Daoy (cell line): Measurements from ENCODE around the gene SLC4A7.

DNA sequence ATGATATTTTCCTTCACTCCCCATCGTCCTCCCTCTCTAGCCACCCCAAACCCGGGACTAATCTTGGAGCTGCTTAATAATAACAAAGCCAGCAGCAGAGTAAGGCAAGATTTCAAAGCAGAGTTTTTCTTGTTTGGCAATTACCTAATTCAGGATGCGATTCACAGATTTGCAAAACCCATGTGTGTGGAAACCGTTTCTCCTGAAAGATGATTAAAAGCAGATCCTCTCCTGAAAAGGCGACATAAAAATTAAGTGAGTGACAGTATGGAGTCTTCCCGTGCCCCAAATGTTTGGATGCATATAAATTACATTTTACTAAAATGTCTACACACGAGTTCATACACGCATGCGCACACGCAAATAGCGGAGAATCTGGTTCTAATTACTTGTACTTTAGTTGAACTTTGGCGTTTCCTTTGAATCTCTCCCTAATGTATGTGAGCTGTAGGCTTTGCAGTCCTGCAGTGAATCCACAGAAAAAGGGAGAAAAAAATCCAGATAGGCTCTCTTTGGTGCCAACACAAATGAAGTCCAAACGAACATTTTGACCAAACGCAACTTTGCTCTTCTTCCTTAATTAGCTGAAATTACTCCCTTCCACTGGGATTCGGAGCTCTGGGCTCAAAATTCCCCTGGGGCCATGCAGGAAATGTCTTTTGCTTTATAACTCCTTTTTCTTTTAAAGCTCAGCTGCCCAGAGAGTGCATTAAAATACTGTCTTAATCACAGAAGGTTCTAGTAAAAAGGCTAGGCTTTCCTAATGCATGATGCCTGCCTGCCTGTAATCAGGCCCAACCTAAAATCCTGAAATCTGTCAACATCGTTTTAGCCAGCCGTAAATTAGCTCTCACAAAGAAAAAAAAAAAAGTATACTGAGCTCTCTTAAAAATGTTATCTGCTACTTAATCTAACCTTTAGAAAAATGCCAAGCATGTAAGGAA, 26.0 kb downstream of the RARB start:
- RAMPAGE, long total RNA: no peak

GRCh38 chr3:25743259-25744070, 39.8 kb downstream of the NGLY1 start:
- RAMPAGE, long total RNA: no peak

- RAMPAGE, long total RNA: no peak
Measured at GRCh38 chr3:27209976-27210475, 159.2 kb downstream of the NEK10 start.

- RAMPAGE, long total RNA: no peak
Measured at GRCh38 chr3:27385680-27386115, 16.5 kb upstream of the NEK10 start.

- RAMPAGE, long total RNA: no peak
Measured at GRCh38 chr3:27394326-27395000, 25.3 kb upstream of the NEK10 start.

- RAMPAGE, long total RNA: no peak
Measured at GRCh38 chr3:27484306-27484762, at the start of gene SLC4A7. SLC4A7 (minus strand) TSS chr3:27484384.

- RAMPAGE, long total RNA: no peak
Measured at GRCh38 chr3:27677424-27678070, 44.6 kb downstream of the EOMES start.

DNA sequence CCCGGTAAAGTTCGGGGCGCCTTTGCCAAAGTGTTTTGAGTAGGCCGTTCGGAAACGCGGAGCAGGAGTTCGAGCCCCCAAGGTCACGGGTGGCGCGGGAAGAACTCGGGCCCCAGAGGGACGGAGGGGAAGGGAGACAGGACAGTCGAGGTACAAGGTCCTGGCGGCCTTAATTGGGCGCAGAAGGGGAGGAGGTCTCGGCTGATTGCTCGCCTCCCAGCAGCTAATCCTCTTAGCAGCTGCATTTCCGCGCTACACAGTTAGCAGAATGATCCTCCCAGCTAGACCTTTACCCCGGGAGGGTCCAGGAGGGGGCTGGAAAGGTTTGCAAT, 7.4 kb downstream of the EOMES start:
- RAMPAGE, long total RNA: no peak

DNA sequence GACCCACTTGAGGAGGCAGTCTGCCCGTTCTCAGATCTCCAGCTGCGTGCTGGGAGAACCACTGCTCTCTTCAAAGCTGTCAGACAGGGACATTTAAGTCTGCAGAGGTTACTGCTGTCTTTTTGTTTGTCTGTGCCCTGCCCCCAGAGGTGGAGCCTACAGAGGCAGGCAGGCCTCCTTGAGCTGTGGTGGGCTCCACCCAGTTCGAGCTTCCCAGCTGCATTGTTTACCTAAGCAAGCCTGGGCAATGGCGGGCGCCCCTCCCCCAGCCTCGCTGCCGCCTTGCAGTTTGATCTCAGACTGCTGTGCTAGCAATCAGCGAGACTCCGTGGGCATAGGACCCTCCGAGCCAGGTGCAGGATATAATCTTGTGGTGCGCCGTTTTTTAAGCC, 99.2 kb upstream of the EOMES start:
- RAMPAGE, long total RNA: no peak

DNA sequence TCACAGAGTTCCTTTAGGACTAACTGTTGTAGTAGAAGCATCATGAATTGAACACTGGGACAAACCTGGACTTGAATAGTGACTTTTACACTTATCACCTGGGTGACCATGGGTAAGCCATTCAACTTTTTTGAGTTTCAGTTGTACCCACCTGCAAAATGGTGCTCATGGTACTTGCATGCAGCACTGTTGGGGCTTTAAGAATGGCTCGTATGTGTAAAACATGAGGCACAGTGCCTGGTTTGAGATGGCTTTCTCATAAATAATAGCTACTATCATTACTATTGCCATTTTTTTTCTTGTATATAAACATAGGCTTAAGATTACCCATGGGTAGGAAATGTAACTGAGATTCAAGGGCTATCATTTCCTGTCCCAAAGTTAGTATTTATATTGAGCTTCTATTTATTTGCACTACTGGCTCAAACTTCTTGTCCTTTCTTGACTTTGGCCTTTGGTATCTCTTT, 354.5 kb upstream of the AZI2 start:
- RAMPAGE, long total RNA: no peak

- RAMPAGE, long total RNA: no peak
Measured at GRCh38 chr3:30285831-30286559, 320.4 kb upstream of the TGFBR2 start.

DNA sequence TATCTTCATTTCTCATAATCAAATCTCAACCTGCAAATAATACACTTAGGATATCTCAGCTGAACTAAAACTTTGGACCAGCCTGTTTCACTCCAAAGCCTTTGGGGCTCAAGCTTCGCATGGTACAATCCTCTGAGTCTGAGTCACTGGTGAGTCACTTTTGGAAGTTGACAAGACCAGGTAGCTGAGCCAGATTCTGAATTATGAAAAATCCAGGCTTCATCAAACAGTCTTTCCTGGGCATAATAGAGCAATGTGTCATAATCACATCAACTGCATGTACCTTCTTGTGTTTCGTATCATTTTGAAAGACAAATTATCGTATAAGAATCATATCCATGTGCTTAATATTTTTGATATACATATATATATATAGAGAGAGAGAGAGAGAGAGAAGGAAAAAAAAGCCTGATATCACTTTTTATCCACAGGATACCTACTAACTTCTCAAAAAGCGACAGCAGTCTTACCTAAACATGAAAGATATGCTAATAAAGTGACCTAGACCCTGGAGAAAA, 264.0 kb upstream of the TGFBR2 start:
- RAMPAGE, long total RNA: no peak

GRCh38 chr3:30440704-30441374, 165.6 kb upstream of the TGFBR2 start:
- RAMPAGE, long total RNA: no peak

DNA sequence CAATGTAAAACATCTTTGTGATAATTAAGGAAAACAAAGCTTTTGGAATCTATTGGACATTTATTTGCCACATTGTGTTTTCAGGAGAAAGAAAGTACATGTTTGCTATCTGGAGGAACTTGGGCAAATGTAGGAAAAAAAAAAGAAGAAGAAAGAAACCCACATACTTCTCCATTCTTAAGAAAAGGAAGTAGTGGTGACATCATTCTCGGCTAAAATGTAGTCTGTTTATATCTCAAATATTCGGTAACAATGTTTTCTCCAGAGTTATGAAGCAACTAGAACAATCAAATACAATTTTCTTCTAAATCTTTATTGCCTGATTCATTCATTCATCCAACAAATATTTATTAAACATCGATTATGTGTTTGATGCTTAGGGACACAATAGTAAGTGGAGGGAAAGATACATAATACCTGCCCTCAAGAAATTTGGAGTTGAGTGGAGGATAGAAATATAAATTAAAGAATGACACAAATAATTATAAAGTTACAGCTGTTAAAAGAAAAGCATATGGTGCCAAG, 2.2 kb upstream of the TGFBR2 start:
- RAMPAGE, long total RNA: no peak

GRCh38 chr3:30607024-30607729, 776 bp downstream of the TGFBR2 start:
- RAMPAGE, long total RNA: no peak

DNA sequence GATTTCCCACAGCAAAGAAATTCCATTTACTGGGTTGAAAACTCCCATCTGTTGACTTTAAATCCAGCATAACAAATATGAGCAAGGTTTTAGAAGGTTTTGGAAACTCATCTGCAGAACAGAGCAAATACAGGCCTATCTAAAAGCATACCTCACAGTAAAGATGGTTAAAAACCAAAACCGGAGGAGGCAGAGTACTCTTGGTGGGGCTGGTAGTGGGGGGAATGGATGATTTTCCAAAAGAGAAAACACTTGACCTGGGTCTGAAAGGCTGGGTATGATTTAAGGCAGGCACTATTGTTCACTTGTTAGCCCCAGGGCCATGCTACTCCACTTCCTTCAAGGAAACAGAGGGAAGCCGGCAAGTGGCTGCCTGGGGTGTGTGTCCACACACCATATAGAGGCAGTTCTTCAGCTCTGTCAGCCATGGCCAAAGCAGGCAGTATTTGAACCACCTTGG, 19.8 kb downstream of the TGFBR2 start:
- RAMPAGE, long total RNA: no peak

DNA sequence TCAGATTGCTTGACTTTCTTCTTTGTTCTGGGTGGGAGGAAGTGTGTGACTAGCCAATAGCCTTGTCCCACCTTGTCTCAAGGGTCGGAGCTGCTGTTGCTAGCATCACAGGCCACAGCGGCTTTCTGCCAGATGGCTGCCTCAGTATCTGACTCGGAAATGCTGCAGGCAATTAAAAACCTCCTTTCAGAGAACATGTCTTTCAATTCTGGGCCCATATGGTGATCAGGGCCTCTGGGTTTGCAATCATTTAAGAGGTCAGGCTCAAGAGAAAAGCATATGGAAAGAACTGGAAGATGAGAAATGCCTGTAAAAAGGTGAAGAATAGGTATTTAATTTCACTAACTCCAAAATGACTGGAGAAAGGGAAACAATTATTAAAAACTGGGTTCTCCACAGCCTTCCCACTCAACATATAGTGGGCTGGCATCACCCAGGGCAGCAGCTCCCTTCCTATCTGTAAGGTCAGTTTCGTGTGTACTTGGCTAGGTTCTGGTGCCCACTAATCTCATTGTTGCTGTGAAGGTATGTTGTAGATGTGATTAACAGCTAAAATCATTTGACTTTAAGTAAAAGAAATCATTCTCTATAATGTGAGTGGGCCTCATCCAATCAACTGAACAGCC, 32.5 kb downstream of the TGFBR2 start:
- RAMPAGE, long total RNA: no peak

GRCh38 chr3:30643465-30644082, 37.2 kb downstream of the TGFBR2 start:
- RAMPAGE, long total RNA: no peak

DNA sequence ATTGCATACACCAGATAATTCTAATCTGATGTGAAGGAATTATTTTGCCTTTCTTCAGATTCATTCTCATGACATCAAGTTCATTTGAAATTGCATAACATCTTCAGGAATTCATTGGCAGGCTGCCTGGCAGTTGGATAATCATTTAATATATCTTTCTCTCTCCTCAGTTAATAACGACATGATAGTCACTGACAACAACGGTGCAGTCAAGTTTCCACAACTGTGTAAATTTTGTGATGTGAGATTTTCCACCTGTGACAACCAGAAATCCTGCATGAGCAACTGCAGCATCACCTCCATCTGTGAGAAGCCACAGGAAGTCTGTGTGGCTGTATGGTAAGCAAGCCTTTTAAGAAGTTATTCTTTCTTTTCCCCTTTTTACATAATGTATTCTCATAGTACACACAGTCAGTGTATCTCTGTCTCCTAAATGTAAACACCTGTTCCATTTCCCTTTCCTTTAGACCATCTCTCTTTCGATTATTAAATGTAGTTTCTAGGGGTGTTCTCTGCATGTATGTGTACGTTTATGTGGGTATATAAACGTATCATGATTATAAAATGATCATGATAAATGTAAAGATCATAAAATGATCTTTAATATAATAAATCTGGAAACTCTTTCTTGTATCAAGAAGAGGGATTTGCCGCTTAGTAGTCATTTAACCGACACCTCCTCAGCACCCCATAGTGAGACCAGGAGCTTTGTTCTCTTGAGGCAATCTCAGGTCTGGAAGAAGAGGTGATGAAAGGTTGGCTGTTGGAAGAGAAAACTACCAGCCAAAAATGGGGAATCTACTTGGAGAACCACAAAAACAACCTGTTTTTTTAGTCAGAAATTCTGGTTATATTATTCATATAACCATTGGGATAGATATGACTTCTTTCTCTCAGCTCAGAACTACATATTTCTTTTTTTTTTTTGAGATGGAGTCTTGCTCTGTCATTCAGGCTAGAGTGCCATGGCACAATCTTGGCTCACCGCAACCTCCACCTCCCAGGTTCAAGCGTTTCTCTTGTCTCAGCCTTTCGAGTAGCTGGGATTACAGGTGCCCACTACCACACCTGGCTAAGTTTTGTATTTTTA, 38.5 kb downstream of the TGFBR2 start:
- RAMPAGE, long total RNA: no peak

DNA sequence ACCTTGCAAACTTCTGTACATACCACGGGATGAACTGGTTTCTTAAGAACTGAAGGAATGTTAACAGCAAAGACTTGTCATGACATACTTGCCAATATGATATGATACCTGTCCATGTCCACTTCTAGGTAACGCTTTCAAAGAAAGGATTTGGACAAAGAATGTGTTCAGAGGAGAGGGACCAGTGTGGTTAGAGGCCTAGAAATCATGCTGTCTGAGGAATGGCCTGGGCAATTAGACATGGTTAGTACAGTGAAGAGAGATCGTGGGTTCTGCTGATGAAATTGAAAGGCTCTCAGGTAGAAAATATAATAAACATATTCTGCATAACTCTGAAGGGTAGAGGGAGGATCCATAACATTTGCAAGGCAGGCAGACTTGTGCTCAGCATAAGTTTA, 39.8 kb downstream of the TGFBR2 start:
- RAMPAGE, long total RNA: no peak